SK-N-MC (cell line): ENCODE measurements around a stretch of chr19.

- RRBS, result no CpG with 5 or more reads among the region's 13 CpGs
Observed at GRCh38 chr19:47549266-47549854, 23.6 kb downstream of the ZNF541 start.

GRCh38 chr19:47600043-47600509 lies 8.9 kb upstream of the BICRA start:
- RRBS, result 3% methylated on average over 3 of the region's 34 CpGs

- RRBS, result no CpG with 5 or more reads among the region's 15 CpGs
Observed at GRCh38 chr19:47626152-47626888, 17.4 kb downstream of the BICRA start.

DNA sequence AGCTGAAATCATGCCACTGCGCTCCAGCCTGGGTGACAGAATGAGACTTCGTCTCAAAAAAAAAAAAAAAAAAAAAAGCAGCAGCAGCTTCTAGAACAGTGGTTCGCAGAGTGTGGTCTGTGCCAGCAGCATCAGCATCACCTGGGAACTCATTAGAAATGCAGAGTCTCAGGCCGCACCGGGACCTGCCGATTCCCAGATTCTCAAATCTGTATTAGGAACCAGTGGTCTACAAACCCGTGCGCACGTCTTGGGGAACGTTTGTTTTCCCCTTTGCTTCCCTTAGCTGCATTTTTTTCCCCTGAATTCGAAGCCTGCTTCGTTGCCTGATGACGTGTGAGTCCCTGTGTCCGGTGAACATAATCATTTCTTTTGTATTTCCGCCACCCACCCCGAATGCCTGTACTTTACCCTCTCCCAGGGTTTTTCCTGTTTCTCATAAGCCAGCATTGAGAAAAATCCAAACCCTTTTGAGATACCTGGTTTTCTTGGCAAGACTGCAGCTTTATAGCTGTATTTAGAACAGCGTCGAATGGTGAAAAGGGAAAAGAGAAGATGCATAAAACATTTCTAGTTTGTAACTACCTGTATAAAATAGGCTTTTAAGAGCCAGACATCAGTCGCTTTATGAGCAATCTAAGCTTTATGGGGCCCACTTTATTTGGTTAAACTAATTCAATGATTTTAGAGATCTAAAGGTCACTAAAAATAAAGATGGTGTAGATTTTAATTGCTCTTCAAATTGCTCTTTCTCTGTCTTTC lies 49.8 kb downstream of the BICRA start:
- RRBS, result no CpG with 5 or more reads among the region's 19 CpGs

GRCh38 chr19:47713606-47714409 lies 586 bp downstream of the EHD2 start:
- RRBS, result no CpG with 5 or more reads among the region's 10 CpGs

DNA sequence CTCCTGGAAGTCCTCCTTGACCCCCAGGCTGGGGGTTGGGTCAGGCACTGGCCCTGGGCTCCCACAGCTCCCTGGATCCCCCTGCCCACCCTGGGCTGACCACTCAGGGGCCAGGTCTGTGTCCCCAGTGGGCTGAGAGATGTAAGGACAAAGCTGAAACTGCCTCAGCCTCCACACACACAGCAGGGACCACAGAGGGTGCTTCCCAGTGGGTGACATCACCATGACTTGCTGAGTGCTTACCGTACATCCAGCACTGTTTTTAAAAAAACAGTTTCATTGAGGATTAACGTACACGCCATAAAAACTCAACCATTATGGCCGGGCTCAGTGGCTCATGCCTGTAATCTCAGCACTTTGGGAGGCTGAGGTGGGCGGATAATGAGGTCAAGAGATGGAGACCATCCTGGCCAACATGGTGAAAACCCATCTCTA lies 9.9 kb downstream of the EHD2 start:
- RRBS, result no CpG with 5 or more reads among the region's 5 CpGs

GRCh38 chr19:47733062-47733432 lies 12.3 kb upstream of the NOP53 start:
- RRBS, result no CpG with 5 or more reads among the region's 3 CpGs

- RRBS, result no CpG with 5 or more reads among the region's 7 CpGs
Observed at GRCh38 chr19:47742579-47742864, 2.8 kb upstream of the NOP53 start.

- RRBS, result no CpG with 5 or more reads among the region's 23 CpGs
Observed at GRCh38 chr19:47750615-47751153, 5.3 kb downstream of the NOP53 start.

GRCh38 chr19:47773966-47774412 lies 4.5 kb upstream of the SELENOW start:
- RRBS, result no CpG with 5 or more reads among the region's 3 CpGs

- RRBS, result no CpG with 5 or more reads among the region's 9 CpGs
Observed at GRCh38 chr19:47865188-47865670, 6.2 kb downstream of the TPRX2 start.

DNA sequence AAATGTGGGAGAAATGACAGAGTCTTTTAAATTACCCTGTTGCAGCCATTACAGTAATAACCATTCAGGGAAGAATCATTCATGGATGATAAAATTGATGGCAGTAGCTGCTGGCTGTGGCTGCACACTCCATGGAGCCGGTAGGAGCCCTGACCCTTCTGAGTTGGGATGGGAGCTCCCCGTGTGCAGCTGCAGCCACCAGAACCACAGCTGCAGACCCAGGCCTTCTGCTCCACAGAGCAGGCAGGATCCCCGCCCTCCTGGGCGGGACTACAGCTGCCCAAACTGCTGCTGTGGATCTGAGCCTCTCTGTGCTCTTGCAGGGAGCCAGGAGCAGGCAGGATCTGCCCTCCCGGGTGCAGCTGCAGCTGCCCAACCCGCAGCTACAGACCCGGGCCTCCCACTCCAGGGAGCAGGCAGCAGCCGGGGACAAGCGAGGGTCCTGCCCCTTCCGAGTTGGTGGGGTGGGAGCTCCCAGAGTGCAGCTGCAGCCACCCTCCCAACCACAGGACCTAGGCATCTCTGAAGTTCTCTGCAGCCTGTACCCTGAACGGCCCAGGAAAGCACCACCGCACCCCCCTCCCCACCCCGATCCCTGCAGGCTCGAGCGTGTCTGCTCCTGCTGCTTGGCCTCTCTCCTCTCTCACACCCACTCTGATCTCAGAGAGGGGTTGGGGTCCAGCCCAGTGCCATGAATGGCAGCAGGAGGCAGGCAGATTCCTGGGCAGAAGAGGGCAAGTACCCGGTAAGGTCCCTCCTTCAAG lies 13.1 kb downstream of the ODAD1 start:
- RRBS, result no CpG with 5 or more reads among the region's 16 CpGs

DNA sequence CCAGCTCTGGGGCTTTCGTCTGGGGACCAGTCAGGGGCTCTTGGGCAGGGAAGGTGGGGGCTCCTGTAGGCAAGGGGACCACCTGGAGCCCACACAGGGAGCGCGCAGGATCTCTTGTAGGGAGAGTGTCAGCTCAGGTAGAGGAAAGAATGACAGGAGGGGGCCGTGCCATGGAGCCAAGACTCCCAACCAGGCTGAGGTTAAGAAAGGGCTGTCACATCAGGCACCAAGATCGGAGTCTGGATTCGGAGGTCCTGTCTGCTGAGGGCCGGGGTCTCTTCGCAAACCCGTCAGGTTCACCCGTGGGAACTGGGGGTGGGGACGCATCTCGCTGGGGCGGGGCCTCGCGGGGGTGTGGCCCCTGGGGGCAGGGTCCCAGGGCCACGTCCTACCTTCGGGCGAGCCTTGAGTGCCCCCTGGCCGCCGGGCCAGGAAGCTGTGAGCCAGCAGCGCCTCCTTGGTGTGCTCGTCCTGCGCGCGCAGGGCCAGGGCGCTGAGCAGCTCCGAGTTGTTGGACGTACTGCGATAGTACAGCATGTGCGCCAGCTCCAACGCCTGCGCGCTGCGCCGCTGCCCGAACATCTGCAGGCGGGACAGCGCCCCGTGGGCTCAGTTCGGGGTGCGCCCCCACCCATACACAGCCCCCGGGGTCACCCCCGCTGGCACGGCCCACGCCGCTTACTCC lies 8.4 kb downstream of the EMP3 start:
- RRBS, result no CpG with 5 or more reads among the region's 46 CpGs

GRCh38 chr19:48629466-48630670 lies 7.3 kb downstream of the DBP start:
- RRBS, result 9% methylated on average over 11 of the region's 81 CpGs

- RRBS, result 96% methylated on average over 9 of the region's 20 CpGs
Observed at GRCh38 chr19:48712762-48713625, 6.5 kb downstream of the MAMSTR start.

DNA sequence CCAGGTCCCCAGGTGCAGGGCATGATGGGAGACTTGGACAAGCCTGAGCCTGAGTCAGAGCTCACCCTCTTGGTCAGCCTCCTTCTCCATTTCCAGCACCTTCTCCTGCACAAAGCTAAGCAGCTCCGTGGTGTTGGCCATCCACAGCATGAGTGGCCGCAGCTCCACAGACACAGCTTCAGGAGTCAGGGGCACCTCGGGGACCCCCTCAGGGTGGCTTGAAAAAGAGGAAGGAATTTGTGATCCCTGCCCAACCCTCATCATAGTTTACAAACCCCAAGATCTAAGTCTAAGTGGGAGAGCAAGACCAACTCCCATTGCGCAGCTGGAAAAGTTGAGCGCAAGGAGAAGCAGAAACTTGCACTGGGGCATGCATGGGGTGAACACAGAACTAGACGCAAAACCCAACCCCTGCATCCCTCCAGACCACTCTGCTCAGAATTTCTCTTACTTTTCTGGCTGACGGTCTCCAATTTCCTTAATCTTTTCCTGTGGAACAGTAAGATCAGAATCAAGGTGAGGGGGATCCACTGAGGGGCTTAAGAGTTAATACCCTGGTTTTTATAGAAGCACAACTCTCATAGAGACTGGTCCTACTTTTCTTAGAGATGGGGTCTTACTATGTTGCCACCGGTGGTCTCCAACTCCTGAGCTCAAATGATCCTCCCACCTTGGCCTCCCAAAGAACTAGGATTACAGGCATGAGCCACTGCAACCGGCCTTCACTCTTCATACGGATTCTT lies 7.6 kb upstream of the MAMSTR start:
- RRBS, result 82% methylated on average over 1 of the region's 10 CpGs

- RRBS, result no CpG with 5 or more reads among the region's 19 CpGs
Observed at GRCh38 chr19:48807669-48808533, 2.9 kb downstream of the BCAT2 start.

GRCh38 chr19:48872023-48872266 lies 276 bp upstream of the PPP1R15A start:
- RRBS, result no CpG with 5 or more reads among the region's 14 CpGs

DNA sequence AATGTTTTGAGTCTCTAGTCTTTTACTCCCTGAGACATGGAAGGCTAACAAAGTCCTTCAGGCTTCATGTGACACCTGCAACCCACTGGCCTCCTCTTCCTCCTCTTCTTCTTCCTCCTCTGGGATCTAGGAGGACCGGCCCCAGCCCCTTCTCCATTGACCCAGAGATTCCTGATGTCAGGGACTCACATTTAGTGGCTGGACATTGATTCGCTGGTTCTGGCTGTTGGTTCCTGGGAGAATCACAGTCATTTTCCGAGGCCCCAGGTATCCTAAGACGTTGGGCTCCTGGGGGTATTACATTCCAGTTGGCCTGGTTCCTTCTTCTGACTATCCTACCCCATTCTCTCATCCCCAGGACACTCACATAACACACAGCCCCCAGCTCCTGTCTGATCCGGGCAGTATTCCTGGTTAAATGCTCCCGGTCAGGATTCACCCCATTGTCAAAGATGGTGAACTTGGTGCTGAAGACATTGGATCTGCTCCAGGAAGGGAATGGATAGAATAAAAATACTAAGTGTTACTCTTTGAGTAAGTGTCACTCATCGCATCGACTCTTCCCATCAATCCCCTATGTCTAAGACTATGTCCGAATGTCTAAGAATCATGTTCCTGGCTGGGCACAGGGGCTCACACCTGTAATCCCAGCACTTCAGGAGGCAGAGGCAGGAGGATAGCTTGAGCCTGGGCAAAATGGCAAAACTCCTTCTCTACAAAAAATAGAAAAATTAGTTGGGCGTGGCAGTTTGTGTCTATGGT lies 11.5 kb downstream of the PPP1R15A start:
- RRBS, result no CpG with 5 or more reads among the region's 10 CpGs